Monocyte (primary cell): ENCODE measurements around the genes STK11IP, ACSL3 and SCG2.

DNA sequence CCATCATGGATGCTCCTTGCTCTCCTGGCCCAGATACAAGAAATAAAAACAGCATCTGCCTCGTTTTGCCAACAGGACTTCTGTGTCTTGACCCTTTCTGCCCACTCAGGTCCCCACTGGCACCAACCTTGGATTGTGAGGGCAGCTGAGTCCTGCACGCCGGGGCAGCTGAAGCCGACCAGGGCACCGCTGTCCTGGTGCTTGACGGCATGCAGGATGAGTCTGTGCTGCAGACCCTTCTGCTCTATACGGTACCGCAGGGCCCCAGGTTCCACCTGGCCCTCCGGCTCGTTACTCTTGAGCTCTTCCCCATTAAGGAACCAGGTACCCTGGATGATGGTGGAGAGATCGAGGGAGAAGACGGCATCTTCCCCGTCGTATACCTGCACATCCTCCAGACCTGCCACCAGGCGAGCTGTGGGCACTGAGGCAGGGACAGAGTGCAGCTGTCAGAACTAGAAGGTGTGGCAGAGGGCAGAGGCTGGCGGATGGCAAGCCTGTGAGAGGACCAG, 4.6 kb downstream of the OBSL1 start:
- PRO-cap, 2 experiments: no peak in any of the 2 experiments

DNA sequence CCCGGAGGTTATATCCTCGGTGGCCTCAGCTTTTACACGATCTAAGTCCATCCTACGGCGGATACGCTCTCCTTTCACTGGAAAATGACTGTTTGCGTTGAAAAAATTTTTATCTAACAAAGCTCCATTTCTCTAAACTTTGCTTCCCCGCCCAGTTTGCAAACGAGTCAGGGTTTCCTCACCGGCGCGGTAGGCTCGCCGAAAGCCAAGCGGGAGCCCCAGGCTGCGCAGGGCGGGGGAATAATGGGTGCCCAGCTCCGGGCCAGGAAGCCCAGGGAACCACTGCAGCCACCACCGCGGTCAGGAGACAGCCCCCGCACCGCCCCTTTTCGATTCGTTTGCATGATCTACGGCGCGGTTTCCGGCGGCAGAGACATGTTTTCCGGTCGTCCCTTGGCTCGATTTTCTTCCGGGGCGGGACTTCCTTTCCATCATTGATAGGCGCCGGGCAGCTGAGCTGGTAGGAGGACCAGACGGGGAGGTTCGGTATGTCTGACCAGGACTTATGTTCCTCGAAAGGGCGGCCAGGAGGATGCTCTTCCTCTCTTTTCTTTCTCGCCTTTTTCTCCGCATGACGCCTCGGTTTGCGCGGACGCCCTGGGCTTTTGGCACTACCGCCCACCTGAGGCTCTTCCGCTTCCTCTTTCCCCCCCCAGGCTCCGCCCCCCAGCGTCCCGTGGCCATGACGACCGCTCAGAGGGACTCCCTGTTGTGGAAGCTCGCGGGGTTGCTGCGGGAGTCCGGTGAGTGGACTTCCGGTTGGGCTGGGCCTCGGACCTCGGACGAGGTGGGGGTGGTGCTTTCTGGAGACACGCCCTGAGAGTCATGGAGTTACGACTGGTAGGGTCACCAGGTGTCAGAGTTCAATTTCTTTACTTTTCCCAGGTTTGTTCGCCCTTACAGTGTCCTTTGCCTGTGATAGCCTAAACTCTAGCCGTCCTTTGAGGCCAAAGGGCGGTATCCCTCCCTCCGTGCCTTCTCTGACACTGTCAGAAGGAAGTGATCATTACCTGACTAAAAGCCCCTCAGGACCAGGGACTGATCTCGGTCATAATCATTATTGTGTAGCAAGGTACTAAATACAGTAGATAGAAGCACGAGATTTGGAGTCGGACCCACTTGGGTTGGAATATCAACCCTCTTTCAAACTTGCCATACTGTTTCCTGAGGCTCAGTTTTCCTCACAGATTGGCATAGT, at the start of gene STK11IP:
Gene STK11IP, plus strand, starts transcription at position 420 of the 1,198 bp plus-strand sequence.
- PRO-cap, 2 experiments: peak in 2 of 2 experiments; most common plus-strand start position 482 of the sequence (in 2); most common minus-strand start position 309 of the sequence (in 2)

- PRO-cap, 2 experiments: no peak in any of the 2 experiments
Observed at GRCh38 chr2:219607903-219608769, 10.5 kb downstream of the STK11IP start.

DNA sequence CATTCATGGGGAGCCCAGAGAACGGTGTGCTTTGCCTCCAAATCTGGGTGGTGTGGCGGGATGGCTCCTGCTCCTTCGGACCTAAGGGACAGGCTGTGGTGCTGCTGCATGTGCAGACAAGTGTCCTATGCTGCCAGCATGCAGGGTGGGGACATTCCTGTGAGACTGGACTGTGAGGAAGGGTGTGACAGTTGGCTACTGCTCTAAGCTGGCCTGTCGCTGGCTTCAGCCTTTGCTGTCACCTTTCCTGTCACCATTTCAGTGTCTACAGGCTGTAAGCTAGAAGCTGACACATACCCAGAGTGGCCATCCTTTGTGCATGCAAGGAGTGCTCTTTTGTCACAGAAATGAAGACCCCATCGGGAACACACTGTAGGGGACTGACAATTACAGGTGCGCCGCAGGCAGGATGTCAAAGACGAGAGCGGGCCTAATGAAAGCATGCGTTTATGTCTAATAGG, 2.8 kb upstream of the SLC4A3 start:
- PRO-cap, 2 experiments: no peak in any of the 2 experiments

DNA sequence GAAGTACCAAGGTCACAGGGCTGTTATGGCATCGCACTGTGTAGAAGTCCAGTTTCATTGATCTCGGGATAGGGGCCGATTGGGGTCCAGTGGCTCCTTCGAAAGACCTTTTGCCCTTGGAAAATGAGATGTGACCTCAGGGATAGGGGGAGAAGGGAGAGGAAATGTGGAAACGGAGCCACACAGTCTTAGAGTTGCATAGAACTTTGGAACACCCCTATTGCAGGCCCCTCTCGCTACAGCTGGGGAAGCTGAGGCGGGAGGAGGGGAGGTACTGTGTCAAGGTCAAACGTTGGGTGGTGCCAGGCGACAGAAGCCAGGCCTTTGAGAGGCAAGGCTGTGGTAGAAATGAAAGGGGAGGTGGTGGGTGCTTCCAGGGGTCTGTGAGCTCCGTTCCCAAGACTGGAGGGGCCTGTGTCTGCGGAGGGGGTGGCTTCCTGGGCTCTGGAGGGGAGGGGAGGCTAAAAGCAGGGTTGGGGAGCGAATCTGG, 507 bp upstream of the SLC4A3 start:
- PRO-cap, 2 experiments: no peak in any of the 2 experiments

DNA sequence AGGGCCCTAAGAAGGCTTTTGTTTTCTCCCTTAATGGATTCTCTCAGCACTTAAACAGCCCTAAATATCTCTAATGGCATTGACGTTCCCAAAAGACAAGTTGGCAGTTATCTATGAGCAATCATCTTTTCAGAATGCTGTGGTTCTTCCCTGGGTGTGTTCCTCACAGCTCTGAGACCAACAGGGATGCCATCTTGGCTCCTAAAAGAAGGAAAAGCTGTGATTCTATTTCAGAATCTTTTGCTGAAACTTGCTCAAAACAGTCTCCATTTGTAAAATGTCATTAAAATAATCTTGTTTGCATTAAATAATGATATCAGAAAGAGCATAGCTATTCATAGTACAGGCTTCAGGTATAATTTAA, 616.2 kb downstream of the EPHA4 start:
- PRO-cap, 2 experiments: no peak in any of the 2 experiments

GRCh38 chr2:221104388-221104948, 467.6 kb downstream of the EPHA4 start:
- PRO-cap, 2 experiments: no peak in any of the 2 experiments

GRCh38 chr2:221572647-221573442, 741 bp upstream of the EPHA4 start:
- PRO-cap, 2 experiments: no peak in any of the 2 experiments

DNA sequence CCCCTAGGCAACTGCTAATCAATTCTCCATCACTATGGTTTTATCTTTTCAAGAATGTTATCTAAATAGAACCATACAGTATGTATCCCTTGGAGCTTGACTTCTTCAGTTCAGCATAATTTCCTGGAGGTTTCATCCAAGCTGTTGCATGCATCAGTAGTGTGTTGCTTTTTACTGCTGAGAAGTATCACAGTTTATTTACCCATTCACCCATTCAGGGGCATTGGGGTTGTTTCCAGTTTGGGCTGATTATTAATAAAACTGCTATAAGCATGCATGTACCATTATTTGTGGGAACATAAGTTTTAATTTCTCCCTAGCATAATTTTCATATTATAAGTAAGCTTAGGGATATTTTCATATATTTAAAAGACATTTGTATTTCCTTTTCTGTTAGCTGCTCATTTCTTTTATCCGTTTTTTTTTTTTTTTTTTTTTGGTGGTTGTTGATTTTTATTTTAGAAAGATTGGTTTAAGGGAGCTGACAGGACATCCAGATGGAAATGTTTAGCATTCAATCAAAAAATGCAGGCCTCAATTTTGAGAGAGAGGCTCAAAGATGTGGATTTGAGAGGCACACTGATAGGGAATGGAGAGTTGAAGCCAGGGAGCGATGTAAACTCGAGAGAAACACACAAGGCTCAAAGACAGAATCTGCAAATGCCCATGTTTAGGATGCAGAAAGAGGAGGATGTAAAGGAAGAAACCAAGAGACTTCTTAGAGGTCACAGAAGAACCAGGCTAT, 100.7 kb downstream of the FARSB start:
- PRO-cap, 2 experiments: no peak in any of the 2 experiments

GRCh38 chr2:222715719-222716056, 44.2 kb downstream of the MOGAT1 start:
- PRO-cap, 2 experiments: no peak in any of the 2 experiments

GRCh38 chr2:222860704-222861158, at the start of gene ACSL3:
TSS of gene ACSL3 (plus strand) at chr2:222861036.
- PRO-cap, 2 experiments: peak in 2 of 2 experiments; most common plus-strand start chr2:222861036 (in 2); most common minus-strand start chr2:222860826 (in 2)

- PRO-cap, 2 experiments: peak in 2 of 2 experiments; most common plus-strand start chr2:222864352 (in 1)
Observed at GRCh38 chr2:222863919-222864831, 3.3 kb downstream of the ACSL3 start.

GRCh38 chr2:223019261-223019878, 32.6 kb upstream of the KCNE4 start:
- PRO-cap, 2 experiments: no peak in any of the 2 experiments

DNA sequence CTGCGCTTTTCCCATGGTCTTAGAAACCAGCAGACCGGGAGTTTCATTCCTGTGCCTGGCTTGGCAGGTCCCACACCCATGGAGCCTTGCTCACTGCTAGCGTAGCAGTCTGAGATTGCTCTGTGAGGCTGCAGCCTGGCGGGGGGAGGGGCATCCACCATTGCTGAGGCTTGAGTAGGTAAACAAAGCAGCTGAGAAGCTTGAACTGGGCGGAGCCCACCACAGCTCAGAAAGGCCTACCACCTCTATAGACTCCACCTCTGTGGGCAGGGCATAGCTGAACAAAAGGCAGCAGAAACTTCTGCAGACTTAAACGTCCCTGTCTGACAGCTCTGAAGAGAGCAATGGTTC, 271.4 kb downstream of the SCG2 start:
- PRO-cap, 2 experiments: no peak in any of the 2 experiments

- PRO-cap, 2 experiments: no peak in any of the 2 experiments
Observed at GRCh38 chr2:223602051-223602557, at the start of gene SCG2. TSS of gene SCG2 (minus strand) at chr2:223602361.

- PRO-cap, 2 experiments: no peak in any of the 2 experiments
Observed at GRCh38 chr2:223641009-223641481, 38.9 kb upstream of the SCG2 start.

DNA sequence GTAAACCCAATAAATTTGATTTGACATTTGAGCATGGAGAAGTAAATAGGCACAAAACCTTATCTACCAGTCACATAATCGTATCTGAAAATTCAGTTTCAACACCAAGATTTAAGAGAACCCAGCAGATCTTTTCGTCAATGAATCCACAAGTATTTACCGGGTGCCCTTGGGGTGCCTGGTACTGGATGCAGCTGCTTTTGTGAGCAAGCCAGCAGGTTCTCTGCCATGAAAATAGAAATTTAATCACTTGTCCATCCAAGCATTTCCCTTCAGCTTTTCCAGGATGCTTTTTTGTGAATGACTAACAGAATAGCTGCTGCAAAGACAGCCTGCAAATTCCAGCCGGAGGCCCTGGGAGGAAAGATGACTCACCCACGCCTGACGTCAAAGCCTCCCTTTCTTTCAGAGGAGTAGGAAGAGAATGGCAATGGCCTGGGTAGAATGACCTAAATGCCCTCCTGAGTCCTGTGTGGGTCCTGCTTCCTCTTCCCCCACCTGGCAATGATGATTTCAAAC, 112.0 kb downstream of the AP1S3 start:
- PRO-cap, 2 experiments: no peak in any of the 2 experiments

DNA sequence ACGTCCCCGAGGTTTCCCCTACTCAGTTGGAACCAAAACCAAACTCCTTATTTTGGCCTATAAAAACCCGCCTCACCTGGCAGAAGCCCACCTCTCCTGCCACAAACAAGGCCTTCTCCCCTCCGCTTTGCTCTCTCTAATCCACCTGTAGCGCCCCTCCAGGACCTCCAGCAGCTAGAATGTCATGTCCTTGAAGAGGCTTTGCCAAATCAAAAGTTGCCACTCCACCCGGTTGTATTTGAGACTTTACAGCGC, 681 bp downstream of the AP1S3 start:
- PRO-cap, 2 experiments: no peak in any of the 2 experiments

GRCh38 chr2:223841255-223841949, 4.0 kb upstream of the AP1S3 start:
- PRO-cap, 2 experiments: no peak in any of the 2 experiments

- PRO-cap, 2 experiments: no peak in any of the 2 experiments
Observed at GRCh38 chr2:223949264-223949989, 4.3 kb upstream of the WDFY1 start.